ENCODE measurements around a stretch of chr10.

DNA sequence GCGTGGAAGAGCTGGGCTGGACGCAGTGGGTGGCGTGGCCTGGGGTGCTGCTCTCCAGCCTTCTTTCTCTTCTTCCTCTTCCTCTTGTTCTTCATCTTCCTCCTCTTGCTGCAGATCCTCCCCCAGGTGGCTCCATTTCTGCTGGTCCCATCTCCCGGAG, 23.2 kb downstream of the PWWP2B start:
- PRO-cap, result no peak

DNA sequence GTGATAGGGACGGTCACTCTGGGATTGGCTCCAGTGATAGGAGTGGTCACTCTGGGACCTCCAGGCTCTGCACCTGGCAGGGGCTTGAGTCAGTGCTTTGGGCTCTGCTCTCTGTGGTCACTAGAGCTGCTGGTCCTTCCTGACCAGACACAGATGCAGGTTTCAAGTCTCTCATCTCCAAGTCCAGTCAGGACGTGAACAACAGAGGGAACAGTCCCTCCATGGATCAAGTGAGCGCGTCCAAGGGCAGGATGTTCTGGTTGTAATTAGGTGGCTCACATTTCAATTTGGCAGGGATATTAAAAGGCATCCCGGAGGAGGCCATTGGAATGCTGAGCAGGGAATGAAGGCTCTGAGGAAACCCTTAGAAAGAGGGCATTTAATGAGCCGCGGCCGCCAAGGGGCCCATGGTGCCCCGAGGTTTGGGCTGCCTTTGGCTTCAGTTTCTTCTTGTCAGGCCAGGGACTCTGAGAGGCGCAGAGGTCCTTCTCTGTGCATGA, 30.9 kb upstream of the INPP5A start:
- PRO-cap, result no peak

DNA sequence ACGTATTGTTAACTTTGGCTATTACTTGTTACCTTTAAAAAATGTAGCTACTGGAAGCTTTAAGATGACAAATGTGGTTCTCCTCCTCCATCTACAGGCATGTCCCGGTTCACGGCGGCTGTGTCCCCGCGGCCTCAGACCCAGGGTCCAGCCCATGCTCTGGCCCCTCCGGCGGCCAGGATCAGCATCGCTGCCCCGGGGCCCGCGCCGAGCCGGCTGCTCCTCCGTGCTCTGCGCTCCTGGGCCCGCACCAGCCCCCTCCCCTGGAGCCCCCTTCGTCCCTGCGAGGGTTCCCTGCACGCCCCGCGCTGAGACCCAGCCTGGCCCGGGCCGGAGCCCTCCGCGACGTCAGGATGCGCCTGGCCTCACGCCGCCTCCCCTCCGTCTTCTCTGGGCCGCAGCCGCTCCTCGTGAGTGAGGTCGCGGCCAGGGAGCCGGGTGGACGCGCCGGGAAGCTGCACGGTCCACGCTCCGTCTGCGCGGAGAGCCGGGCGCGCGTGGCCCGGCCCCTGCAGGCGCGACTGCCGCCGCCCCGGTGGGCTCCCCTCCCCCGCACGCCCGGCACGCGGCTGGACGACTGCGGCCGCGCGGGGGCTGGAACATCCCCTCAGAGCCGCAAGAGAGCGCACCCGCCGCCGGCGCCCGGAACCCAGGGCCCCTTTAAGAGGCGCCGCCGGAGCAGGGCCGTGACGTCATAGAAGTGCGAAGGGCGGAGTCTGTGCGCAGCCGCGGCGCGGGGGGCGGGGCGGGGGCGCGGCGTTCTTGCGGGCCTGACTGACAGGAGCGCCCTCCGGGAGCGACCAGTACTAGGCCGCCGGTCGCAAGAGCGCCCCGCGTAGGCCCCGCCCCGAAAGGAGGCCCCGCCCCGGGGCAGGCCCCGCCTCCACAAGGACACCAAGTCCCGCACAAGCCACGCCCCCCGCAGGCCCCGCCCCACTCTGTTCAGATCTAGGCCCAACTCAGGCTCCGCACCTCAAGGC, 603 bp upstream of the INPP5A start:
- PRO-cap, result bidirectional peak, plus-strand start at position 417 of the sequence, minus-strand start at position 389 of the sequence; unidirectional peak, minus-strand start at position 662 of the sequence

GRCh38 chr10:132567419-132567804, 29.8 kb downstream of the INPP5A start:
- PRO-cap, result no peak

DNA sequence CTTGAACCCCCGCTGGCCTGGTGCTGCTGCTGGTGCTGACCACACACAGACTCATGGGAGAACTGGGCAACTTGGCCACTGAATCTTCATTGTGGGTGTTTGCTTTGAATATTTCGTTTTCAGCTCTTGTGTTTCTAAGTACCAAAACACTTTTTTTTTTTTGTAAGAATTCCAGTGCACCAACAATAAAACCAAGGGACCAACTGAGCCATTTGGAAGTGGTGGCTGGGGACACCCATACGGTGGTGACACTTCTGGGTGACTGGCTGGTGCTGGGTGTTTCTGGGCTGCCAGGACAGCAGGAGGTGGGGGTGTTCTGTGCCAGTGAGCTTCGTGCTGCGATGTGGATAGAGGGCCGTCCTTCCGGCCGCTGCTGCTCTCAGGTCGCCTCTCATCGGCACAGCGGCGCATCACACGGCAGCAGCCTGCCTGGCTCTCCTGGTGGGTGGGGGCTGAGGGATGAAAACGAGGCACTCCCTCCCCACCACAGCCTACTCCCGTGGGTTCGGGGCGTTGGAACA, 33.0 kb downstream of the INPP5A start:
- PRO-cap, result no peak

GRCh38 chr10:132627092-132628060, 89.8 kb downstream of the INPP5A start:
- PRO-cap, result no peak

DNA sequence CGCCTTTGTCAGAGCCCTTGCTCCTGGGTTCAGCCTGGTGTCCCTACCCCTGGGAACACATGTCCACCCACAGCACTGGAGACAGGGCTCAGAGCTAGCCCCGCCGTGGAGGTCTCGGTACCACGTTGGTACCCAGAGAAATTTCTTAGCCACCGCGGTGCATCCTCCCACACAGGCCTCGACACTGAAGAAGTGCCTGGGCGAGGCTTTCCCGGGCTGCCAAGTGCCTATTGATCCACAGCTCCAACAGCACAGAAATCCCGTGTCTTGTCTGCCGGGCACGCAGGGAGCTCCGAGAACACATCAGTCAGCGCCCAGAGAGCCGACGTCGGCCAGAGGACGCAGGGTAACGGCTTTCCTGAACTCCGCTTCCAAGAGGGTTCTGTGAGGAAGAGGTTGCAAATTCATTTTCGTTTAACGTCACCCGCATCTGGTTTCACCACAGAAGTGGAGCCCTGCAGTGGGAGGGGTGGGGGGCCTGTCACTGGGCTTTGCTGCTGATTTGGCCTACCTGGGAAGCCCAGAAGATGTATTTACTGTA, 117.7 kb downstream of the INPP5A start:
- PRO-cap, result no peak

- PRO-cap, result no peak
Measured at GRCh38 chr10:132732557-132733111, 53.3 kb downstream of the NKX6-2 start.

- PRO-cap, result no peak
Measured at GRCh38 chr10:132743608-132744059, 42.3 kb downstream of the NKX6-2 start.

DNA sequence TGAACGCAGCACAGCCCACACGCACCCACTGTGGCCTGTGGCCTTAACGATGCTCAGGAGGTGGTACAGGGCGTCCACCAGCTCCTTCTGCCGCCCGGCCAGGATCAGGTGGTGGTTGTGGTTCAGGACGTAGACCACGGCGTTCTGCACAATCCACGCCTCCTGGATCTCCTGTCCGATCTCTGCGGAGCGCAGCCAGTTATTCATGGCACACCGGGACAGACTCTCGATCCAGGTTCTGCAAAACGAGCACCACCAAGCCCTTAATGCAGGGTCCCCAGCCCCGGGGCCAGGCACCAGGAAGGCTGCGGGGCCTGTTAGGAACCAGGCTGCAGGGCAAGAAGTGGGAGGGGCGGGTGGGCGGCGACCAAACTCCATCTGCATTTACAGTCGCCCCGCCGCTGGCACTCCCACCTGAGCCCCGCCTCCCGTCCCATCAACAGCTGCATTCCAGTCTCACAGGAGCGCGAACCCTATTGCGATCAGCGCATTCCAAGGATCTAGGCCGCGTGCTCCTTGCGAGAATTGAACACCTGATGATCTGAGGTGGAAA, 29.3 kb downstream of the CFAP46 start:
- PRO-cap, result no peak

DNA sequence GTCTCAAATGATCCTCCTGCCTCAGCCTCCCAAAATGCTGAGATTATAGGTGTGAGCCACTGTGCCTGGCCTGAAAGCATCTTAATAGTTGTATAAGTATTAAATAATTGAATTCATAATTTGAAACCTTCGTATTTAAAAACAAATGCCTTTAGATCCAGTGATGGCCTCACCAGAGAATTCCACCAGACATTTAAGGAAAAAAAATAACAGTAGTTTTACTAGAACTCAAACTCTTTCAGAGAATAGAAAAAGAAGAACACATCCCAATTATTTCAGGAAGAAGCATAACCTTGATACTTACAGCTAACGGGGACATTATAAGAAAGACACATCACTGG, 6.2 kb upstream of the KNDC1 start:
- PRO-cap, result no peak

GRCh38 chr10:133160714-133161131, 704 bp downstream of the KNDC1 start:
- PRO-cap, result no peak

DNA sequence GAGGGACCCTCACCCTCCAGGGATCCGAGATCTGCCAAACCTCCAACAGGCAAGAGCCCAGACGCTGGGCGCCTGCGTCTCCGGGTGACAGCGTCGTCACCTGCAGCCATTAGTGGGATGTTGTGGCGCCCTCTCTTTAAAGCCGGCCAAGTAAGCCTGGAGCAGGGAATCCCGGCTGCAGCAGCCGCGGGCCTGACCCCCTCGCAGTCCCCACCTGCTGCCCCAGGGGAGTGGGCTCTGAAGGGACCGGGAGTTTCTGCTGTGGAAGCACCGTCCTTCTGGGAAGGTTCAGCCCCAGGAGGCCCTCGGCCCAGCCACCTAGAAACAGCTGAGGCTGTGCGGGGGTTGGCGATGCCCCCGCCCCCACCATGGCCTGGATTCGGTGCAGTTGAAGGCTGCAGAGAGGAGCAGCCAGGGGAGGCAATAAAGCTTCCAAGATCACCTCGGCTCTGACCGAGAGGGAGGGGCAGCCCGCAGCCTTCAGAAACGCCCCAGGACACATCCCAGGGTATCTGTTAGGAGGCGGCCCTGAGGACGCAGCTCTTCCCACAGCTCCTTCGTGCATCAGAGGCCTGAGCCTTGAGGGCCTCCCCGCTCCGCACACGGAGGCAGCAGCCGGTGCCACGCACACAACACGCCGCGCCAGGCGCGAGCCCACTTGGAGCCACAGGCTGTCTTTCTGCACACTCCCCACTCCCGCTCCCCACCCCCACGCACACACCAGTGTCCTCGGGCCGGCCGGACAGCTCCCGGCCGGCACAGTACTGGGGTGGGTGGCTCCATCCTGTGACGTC, 1.5 kb downstream of the KNDC1 start:
- PRO-cap, result no peak

- PRO-cap, result no peak
Measured at GRCh38 chr10:133269240-133269540, 7.5 kb downstream of the ADAM8 start.

GRCh38 chr10:133289714-133290465, 13.2 kb upstream of the ADAM8 start:
- PRO-cap, result no peak

GRCh38 chr10:133324170-133324846, 12.4 kb downstream of the CALY start:
- PRO-cap, result no peak

DNA sequence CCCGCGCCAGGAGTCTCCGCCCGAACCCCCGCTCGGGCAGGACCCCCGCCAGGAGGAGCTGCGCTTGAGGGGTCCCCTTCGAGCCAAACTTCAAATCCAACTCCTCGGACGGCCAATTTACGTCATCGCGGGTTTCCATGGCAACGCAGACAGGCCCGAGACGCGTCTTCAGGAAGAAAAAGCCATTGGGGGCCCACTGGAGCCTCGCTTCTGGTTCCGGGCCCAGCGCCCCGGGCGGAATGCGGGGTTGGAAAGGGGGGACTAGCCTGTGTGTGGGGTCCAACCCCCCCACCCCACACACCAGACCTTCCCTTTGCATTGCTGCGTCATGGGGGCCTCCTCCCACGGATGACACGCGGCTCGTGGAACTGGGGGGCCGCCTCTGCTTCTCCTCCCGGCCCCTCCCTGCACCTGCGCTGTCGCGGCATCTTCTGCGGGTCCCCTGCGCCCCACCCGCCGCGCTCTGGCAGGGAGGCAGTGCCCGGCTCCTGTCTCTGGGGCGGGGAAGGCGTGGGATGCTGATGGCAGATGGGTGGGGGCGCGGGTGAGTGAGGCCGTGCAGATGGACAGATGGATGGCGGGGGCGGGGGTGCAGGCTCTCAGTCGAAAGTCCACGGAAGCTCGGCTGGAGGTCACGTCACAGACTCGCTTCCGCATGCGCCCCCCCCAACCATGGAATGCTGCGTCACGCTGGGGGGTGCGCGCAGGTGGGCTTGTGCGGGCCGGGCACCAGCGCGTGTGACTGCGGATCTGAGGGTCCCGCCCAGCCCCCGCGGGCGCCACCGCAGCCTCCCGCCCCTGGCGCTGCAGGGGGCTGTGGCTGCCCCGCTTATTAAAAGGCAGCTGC, 1.1 kb downstream of the CALY start:
- PRO-cap, result no peak

DNA sequence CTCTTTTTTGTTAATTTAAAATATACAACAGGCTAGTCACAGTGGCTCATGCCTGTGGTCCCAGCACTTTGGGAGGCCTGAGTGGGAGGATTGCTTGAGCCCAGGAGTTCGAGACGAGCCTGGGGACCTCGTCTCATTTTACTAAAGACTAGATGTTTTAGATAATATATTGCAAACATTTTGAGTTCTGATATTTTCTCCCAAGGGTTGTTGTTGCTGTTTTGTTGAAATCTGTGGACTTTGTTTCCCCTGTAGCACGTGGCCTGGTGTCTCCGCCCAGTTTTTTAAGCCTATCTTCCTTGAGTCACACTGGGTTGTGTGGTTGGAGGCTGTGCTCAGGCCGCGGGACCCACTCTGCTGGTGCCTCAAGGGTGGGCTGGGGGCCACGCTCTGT, 4.4 kb upstream of the PRAP1 start:
- PRO-cap, result no peak

DNA sequence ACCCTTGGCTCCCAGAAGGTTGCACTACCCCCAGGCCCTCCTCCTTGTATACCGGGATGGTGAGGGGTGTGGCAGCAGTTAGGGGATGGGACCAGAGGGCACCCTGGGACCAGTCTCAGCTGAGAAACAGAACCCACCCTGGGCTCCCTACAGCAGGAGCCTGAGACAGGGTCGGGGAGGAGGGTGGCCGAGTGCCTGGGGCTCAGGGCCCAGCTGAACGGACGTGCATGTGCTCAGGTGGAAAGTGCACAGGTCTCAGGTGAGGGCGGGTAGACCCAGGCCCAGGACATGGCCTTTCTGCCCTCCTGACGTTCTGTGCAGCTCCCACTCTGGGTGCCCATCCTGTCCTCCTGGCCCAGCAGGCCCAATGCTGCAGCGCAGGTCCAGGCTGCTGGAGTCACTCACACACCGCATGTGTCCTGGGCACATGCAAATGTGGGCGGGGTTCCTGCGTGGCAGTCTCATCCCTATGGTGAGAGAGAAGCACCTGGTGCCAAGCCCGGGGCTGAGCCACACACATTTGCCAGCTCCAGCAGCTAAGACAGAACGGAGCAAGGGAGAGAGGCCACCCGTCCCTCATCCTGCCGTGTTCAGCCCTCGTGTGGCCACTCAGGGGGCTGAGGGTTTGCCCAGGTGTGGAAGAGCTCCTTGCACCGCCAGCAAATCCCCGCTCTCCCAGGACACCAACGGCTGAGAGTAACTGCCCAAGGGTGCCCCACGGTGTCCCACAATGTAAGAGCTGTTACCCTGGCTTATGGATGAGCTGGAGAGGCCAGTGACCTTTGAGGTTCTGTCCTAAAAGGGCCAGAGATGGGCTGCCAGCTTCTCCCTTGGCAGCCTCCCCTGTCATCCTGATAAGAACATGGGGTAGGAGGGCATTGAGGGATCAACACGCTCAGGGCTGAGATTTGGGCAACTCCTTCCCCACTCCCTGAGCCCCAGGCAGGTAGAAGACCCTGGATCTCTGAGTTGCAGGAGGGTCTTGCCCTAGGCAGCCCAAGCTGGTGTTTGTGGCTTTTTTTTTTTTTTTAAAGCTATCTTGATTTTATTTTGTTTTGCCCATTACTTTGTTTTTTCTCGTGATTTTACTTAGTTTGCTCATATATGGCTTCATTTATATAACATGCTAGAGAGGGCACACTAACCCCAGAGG, 4.5 kb downstream of the FUOM start:
- PRO-cap, result no peak

Data from aorta (tissue), 1 donor.